Mesenteric fat pad (tissue), 1 donor: ENCODE results near the genes SUSD1, SNX30 and POLE3.

DNA sequence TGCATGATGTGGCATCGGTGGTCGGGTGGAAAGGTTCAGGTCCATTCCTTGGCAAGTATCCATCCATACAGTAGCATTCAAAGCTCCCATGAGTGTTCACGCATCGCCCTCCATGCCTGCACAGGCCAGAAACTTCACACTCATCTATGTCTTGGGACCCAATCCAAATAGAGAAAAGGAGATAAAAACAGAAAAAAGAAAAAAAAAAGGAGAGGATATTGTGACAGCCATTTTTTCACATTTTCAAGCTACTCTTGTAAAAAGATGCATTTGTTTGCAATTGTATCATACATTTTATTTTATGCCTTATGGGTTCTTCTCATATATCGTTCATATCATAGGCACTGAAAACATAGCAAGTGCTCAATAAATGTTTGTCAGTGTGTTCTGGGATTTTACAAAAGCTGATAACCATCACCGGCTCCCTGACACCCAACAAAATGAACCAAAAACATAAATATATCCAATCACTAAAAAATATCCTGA is 31.6 kb downstream of the SUSD1 start:
- PRO-cap = no peak

GRCh38 chr9:112174955-112175596 is at the start of gene SUSD1:
Gene SUSD1, minus strand, starts transcription at chr9:112175297.
- PRO-cap = no peak

DNA sequence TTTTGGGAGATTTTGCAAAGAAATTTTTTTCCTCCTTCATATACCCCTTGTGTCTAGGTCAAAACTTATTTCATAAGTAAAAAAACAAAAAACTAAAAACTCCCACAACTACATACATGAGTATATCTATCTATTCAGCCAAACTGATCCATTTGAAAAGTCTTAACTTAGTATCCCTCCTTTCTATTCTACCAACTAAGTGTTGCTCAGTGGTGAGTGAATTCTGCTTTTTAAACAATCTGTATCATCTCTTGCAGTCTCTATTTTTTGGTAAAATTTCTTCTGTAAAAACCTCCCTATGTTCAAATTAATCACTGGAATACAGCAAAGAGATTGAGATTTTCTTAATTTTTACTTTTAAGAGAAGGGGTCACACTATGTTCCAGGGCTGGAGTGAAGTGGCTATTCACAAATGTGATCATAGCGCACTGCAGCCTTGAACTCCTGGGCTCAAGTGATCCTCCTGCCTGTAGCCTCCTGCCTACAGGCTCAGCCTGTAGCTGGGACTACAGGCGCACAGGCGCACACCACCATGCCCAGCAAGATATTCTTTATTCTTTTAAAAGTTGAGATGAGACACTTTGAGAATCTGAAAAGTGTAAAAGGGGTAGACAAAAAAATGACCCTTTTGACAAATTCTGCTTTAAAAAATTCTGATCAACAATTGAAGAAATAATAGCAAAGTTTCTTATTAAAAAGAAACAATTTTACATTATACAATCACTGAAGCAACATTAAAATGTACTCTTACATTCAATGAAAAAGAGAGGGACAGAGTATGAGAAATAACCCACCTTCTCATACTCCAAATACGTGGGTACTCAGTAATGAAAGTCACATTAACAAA is 46.7 kb upstream of the SUSD1 start:
- PRO-cap = no peak

DNA sequence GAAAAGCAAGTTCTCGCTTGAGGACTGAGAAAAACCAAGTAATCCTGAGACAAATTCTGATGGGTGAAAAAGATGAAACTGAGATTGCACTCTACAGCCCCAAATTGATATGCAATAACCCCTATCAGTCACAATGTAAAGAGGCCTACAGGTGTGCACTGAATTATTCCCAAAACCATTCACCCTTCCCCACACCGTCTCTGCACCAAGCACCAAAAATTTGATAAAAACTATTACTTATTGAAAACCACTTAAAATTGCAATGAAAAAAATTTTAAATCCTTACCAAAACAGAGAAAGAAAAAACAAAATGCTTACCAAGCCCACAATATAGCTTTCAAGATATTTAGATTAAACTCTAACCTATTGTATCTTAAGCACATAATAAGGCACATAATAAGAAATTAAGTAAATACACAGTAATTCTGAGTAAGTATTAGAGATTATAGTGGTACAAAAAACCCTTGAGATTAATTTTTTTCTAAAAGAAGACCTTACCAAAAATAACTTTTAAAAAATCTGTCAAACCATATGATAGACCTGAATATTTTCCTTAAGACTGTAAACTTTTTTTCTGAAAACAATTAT is 47.4 kb upstream of the SUSD1 start:
- PRO-cap = no peak

- PRO-cap = no peak
These were observed 2.3 kb downstream of the KIAA1958 start for GRCh38 chr9:112488940-112489259.

GRCh38 chr9:112749884-112751260 is at the start of gene SNX30:
Gene SNX30, plus strand, starts transcription at chr9:112750760.
- PRO-cap = bidirectional peak, plus-strand start at chr9:112750777, minus-strand start at chr9:112750562

- PRO-cap = no peak
These were observed 52.1 kb downstream of the SLC46A2 start for GRCh38 chr9:112838279-112839235.

- PRO-cap = no peak
These were observed 25.4 kb upstream of the SLC31A2 start for GRCh38 chr9:113125445-113125753.

DNA sequence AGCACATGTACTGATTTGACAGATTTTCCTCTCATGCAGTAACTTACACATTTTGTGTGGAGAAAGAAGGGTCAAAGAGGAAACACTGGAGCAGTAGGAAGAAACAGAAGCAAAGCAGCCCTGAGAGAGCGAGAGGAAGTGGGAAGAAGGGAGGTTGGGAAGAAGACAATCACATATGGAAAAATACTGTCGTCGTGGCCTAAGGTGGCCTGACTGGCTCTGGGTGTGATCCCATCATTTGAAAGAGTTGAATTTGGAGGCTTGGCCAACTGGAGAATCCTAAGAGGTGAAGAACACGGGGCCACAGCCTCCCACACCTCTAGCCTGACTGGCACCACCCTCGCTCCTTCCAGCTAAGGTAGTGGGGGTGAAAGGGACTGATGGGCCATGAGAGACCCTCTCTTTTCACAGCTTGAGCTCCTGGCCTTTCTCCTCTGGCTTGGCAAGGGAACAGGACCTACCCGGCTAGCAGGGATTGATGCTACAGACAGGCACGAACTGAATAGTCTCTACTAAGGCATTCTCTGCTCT is 15.7 kb downstream of the SLC31A2 start:
- PRO-cap = no peak

GRCh38 chr9:113219844-113220246 is 1.2 kb downstream of the FKBP15 start:
- PRO-cap = no peak

DNA sequence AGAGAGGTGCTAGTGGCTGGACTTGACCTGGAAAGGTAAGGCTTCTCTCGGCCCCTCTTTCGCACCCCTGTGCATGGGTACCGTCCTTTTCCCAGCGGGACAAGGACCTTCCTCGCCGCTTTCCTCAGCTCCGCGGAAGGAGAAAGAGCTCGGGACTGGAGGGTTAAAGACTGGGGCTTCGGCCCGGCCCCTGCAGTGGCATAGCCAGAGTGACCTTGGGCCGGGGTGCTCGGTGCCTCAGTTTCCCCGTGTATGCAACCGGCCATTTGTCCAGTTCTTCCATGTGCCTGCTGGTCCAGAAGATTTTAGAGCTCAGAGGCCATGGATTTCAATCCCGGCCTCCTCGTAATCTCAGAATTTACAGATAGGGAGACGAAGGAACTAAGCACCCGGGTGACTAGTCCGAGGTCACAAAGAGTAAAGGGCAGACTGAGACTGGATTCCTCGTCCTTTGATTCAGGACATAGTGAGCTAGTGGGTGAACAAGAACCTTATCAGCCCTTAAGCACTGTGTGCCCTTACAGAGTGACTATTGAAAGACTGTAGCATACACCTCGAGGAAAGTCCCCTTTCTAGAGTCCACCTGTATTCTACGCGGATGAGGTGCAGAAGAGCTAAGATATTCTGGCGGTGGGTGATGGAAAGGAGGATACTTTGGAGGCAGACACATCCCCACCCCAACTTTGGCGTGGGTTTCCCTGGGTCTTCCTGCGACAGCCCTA is 461 bp downstream of the SLC31A1 start:
- PRO-cap = no peak

DNA sequence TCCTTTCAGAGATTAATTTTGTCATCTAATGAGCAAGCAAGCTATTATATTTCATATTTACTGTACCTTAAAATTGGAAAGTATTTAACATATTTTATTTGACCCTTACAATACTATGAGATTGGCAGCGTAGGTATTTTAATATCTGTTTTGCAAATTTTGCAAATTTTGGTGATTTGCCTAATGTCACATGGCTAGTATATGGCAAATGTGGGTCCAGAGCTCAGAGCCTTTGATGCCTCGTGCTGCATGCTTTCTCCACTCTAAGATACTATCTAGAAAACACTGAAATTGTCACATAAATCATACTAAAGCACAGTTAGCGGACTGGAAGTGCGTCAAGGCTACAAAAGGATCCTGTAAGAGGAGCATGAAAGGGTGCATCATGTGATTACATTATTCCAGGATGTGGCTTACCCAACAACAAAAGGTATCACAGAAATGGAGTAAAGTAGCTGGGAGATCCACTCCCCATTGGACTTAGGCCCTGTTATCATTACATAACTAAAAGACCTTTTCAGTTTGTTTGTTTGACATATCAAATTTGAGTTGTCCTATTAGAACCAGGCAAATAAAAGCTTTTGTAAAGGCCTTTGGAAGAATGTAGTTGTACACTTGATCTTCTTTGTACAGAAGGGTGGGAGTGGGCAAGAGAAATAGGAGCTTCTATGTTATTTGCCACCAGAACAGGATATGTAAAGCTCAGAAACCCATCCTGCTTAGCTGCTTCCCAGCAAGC is 6.8 kb downstream of the SLC31A1 start:
- PRO-cap = no peak

GRCh38 chr9:113291690-113292337 is 11.4 kb downstream of the RNF183 start:
- PRO-cap = no peak

- PRO-cap = no peak
These were observed 6.9 kb downstream of the HDHD3 start for GRCh38 chr9:113369713-113370520.

DNA sequence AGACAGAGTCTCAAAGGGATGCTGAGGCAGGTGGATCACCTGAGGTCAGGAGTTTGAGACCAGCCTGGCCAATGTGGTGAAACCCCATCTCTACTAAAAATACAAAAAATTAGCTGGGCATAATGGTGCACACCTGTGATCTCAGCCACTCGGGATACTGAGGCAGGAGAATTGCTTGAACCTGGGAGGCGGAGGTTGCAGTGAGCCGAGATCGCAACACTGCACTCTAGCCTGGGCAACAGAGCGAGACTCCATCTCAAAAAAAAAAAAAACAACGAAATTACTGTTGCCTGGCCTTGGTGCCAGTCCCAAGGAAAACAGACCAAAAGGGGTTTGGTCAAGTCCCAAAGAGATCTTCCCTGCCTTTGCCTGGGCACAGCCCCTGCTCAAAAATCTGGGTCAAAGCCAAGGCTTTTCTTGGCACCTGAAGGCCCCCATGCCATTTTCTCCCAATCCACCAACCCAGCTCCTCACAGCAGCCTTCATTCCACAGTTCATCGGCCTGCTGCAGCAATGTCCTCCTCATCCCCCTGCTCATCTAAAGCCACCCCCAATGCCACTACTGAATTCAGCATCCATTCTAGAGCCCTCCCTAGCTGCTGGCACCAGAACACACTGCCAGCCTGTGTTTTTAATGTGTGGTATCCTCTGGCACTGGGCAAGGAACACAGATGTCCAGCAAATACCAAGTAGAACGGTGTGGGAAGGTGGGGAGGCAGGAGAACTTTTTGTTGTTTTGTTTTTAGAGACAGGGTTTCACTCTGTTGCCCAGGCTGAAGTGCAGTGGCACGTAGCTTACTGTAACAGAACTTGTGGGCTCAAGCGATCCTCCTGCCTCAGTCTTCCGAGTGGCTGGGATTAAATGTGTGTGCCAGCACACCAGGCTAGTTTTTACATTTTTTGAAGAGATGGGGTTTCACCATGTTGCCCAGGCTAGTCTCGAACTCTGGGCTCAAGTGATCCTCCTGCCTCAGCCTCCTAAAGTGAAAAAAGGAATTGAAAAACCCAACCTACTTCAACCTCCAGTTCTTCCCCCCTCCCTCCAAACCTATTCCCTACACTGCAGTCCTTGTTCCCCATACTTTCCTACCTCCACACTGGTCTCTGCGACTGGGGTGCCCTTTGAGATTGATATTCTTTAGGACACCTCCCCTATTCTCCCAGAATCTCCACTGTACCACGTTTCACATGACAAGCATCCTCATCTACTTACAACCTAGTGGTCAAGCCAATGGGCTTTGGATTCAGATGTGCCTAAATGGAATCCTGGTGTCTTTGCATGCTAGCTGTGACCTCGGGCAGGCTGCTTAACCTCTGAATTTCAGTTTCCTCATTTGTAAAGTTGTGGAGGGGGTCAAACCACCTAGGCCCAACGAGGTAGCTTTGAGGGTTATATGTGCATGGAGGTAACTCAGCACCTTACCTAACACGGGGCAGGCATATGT is 4.7 kb downstream of the HDHD3 start:
- PRO-cap = no peak

- PRO-cap = no peak
These were observed 2.2 kb upstream of the HDHD3 start for GRCh38 chr9:113378794-113379664.

DNA sequence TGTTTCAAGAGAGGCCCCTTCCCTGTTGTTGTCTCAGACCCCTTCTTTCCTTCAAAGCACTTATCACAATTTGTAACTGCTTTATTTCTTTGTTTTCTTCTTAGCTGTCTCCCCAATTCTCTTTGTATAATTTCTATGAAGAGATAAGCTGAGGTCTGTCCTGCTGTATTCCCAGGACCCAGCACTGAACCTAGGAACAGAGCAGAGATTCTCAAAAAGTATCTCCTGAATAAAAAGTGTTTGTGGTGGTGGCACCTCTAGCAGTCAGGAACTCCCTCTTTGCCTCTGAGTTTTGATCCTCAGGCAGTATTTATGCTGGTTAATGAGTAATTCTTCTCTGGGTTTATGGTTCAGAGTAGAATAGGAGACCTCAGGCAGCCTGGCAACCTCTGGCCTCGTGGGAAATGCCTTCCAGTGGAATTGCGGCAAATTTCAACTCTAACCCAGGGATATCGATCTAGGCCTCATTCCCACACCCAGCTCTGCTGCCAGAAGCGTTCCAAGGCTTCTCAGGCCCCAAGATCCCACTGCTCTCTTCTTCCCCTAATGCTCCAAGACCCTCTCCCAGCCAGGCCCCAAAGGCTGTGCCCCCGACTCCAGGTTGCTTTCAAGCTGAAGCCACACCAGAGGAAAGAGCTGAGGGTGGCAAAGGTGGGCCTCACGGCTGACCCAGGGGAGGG is 10.8 kb upstream of the HDHD3 start:
- PRO-cap = no peak

- PRO-cap = no peak
These were observed 12.0 kb upstream of the HDHD3 start for GRCh38 chr9:113388694-113389281.

GRCh38 chr9:113409848-113411030 is at the start of gene POLE3:
Gene POLE3, minus strand, starts transcription at chr9:113410675.
- PRO-cap = unidirectional peak, minus-strand start at chr9:113410374

- PRO-cap = no peak
These were observed 15.0 kb upstream of the RGS3 start for GRCh38 chr9:113448468-113448887.